ENCODE results near the genes GOLGA1, RABEPK, MVB12B and RALGPS1.

DNA sequence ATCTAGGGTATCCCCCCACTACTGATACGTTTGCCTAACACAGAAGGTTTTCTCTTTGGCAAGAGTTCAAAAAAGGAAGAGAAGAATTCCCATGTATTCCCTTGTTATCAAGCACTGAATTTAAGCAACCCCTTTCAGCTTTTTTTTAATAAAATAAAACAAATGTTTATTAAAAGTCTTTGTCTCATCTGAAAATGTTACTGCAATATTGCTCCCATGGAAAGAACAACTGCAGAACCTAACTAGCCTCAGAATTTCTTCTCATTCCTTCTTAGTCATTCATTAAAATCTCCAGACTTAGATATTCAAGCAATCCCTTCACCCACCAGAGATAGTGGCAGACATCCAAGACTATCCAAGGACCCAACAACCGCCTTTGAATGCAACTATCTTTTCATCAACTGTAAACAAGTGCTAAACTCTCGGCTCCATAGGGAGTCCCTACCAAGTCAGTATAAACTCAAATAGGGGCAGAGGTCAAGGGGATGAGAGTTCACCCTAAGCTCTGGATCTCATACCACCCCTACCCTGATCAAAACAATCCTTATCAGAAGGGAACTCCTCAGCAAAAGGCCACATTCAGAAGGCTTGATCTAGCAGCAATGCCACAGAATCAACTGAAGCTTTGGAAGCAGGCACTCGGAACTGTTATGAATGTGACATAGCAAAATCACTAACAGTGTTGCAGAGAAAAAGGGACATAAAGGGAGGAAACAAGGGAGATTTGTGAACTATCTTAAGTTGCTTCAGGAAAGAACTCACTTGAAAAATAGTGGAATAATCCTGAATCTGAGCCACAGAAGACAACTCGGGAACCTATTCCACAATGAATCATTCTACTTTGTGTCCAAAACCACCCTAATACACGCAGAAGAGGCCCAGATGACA lies 50.0 kb downstream of the NR6A1 start:
- PRO-cap: no peak

GRCh38 chr9:124800463-124801019 lies 23.6 kb downstream of the OLFML2A start:
- PRO-cap: bidirectional peak, plus-strand start at chr9:124800858, minus-strand start at chr9:124800699

- PRO-cap: bidirectional peak, plus-strand start at chr9:124941190, minus-strand start at chr9:124940985
These were observed at the start of gene GOLGA1 for GRCh38 chr9:124940884-124941699. Gene GOLGA1, minus strand, starts transcription at chr9:124941083.

- PRO-cap: no peak
These were observed 9.2 kb upstream of the GOLGA1 start for GRCh38 chr9:124950056-124950410.

- PRO-cap: no peak
These were observed 8.4 kb upstream of the SCAI start for GRCh38 chr9:125151493-125152386.

GRCh38 chr9:125200085-125200683 lies at the start of gene RABEPK:
Gene RABEPK, plus strand, starts transcription at chr9:125200542.
- PRO-cap: bidirectional peak, plus-strand start at chr9:125200585, minus-strand start at chr9:125200404

- PRO-cap: no peak
These were observed 4.5 kb downstream of the HSPA5 start for GRCh38 chr9:125236178-125237505.

GRCh38 chr9:125237924-125238445 lies 3.2 kb downstream of the HSPA5 start:
- PRO-cap: no peak

- PRO-cap: no peak
These were observed 193.0 kb downstream of the MAPKAP1 start for GRCh38 chr9:125513572-125514746.

GRCh38 chr9:125649198-125649728 lies 57.7 kb downstream of the MAPKAP1 start:
- PRO-cap: unidirectional peak, plus-strand start at chr9:125649579

DNA sequence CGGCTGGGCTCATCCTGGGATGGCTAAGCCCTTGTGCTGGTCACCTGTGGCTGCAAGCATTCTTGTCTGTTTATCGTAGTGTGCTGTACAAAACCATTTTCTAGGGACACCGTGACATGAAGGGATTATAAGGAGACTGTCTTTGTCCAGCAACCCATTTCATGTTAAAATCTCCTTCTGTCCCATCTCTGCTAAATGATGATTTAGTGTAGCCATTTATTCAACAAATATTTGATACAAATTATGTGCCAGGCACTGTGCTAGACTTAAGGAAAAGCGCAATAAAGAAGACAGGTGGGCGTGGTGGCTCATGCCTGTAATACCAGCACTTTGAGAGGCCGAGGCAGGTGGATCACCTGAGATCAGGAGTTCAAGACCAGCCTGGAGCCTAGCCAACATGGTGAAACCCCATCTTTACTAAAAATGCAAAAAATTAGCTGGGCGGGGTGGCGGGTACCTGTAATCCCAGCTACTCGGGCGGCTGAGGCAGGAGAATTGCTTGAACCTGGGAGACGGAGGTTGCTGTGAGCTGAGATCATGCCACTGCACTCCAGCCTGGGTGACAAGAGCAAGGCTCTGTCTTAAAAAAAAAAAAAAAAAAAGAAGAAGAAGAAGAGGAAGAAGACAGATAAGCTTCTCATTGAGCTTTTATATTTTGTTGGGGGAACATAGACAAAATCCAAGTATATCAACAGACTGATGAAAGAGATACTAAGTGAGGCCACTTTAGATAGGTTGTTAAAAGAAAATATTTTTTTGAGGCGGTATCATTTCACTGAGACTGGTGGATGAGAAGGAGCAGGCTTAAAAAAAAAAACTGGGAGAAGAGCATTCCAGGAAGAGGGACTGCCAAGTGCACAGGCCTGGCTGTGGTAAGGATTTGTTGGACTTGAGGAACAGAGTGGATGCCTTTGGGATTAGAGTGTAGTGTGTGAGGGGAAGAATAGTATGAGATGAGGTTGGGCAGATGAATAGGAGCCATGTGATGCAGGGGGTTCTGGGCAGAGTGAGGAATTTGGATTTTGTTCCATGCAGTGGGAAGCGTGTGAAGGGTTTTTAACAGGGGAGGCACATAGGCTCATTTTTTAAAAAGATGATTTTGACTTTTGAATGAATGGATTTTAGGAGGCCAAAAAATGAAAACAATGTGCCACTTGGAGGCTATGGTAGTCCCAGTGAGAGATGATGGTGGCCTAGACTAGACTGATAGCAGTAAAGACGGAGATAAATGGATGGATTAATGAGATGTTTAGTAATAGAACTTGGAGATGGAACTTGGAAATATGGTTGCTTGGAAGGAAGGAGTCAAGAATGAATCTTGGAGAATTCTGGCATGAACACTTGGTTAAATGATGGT lies 57.7 kb downstream of the PBX3 start:
- PRO-cap: no peak

- PRO-cap: no peak
These were observed 74.1 kb downstream of the PBX3 start for GRCh38 chr9:125821088-125821762.

DNA sequence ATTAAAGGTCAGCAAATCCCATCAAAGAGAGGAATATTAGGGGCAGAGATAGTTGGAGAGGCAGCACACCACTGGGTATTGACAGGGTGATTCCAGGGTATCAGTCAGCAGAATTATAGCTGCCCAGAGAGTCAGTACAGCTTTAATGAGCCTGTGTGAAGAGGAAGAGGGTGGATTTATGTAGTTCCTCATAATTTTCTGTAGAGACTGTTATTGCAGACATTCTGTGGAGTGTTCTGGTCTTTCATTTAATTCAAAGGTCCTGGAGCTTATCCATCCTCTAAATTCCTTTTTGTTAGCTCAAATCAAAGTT lies 157.4 kb downstream of the PBX3 start:
- PRO-cap: no peak

- PRO-cap: bidirectional peak, plus-strand start at chr9:126326950, minus-strand start at chr9:126326781
These were observed at the start of gene MVB12B for GRCh38 chr9:126326432-126327502. Gene MVB12B, plus strand, starts transcription at chr9:126326829.

DNA sequence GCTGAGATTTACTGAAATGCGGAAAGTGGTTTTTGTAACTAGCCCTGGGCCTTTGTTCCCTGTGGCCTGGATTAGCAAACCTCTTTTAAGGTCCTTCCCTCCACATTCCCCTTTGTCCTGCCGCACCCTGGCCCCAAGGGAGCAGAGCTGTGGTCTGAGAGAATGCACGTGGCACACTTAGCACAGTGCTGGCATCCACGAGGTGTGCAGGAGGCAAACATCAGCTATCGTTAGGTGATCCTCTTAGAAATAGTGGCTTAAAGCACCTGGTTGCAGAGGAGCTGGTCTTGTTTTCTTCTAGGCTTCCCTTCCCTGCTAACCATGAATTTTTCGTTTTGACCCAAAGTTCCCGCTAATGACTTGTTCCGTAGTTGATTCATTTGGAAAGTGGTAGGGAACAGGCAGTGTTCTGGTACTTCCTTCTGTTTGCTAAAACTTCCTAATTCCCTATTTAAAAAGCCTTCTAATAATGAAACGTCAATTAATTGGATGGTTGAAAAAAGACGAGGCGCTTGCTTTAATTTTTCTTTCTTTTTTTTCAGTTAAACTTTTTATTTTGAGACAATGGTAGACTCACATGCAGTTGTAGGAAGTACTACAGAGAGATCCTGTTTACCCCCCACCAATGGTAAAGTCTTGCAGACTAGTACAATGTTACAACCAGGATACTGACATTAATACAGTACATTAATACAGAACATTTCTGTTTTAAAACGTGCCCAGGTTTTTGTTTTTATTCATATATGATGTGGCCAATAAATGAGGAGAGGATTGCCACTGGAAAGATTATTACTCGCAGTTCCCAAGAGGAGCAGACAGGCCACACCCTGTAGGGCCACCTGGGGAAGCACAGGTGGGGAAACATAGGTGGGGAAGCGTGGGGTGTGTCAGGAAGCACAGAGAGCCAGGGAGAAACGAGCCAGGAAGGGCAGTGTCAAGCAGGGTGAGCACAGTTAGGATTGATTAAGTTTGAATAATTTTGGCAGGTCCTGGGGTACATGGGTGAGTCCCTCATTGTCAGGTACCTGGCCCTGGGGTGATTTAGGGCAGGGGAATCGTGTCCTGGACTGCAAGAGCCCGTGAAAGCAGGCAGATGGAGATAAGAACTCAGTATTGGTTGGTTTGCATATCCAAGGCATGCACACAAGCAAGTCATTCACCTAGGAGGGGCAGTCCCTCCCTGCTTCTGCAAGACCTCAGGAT lies 22.0 kb downstream of the MVB12B start:
- PRO-cap: no peak

GRCh38 chr9:126367674-126368182 lies 41.1 kb downstream of the MVB12B start:
- PRO-cap: no peak

- PRO-cap: bidirectional peak, plus-strand start at chr9:126376788, minus-strand start at chr9:126376533
These were observed 49.9 kb downstream of the MVB12B start for GRCh38 chr9:126376240-126377194.

GRCh38 chr9:126482237-126482943 lies 131.3 kb upstream of the LMX1B start:
- PRO-cap: no peak

GRCh38 chr9:126704629-126705080 lies 90.9 kb downstream of the LMX1B start:
- PRO-cap: no peak

DNA sequence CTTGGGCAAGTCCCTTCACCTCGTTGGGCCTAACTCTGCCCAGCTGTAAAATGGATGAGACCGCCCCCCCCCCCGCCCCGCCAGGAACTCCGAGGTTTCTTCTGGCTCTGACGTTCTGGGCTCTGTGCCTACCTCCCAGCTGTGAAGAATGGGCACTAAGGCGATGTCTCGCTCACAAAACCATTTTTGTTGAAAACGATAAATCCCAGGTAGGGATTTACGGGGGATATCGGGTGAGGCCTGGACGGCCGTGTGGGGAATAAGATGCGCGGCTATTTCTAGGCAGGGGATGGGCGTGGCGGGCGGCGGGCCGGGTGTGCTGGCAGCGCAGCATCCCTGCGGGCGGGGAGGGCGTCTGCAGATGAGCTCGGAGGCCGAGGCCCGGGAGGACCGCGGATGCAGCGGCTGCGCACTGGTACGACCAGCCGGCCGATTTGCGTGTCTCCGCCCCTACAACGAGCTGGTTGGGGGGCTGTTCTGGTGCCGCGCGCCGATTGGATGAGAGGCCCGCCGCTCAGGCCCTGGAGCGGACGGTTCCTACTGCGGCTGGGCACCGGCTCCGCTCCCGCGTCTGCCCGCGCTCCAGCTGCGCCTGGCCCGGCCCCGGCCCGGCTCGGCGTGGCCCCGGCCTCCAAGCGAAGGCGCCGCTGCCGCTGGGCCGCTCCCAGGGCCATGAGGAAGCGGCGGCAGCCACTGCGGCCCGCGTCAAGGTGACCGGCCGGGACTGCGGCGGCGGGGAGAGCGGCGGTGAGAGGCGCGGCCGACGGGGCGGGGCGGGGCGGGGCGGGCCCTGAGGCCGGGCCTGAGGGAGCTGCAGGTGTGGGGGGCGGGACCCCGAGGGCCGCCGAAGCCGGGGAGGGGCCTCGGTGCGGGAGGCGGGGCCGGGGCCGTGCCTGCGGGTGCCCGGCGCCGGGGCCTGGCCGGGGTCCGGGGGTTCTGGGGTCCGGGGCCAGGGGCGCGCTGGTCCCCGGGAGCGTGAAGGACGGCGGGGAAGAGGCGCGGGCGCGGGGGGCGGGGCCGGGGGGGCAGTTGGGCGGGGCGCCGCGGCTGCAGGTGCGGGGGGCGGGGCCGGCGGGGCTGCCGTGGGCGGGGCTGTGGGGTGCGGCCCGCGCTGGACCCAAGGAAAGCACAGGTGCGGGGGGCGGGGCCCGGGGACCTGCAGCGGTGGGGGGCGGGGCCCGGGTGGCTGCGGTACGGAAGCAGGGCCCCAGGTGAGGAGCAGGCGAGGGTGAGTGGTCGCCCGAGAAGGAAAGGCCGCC lies at the start of gene RALGPS1:
Gene RALGPS1 (plus strand): TSS at position 517 of the 1,259 bp plus-strand sequence.
- PRO-cap: bidirectional peak, plus-strand start at position 517 of the sequence, minus-strand start at position 363 of the sequence; bidirectional peak, plus-strand start at position 874 of the sequence, minus-strand start at position 726 of the sequence

All from vermiform appendix (tissue), 1 donor.